Amniotic epithelial cell (primary cell): Measurements from ENCODE around the genes LSS and S100B.

- RRBS = 31% methylated on average over 12 of the region's 35 CpGs
Observed at GRCh38 chr21:46083157-46083836, 14.6 kb upstream of the COL6A2 start.

DNA sequence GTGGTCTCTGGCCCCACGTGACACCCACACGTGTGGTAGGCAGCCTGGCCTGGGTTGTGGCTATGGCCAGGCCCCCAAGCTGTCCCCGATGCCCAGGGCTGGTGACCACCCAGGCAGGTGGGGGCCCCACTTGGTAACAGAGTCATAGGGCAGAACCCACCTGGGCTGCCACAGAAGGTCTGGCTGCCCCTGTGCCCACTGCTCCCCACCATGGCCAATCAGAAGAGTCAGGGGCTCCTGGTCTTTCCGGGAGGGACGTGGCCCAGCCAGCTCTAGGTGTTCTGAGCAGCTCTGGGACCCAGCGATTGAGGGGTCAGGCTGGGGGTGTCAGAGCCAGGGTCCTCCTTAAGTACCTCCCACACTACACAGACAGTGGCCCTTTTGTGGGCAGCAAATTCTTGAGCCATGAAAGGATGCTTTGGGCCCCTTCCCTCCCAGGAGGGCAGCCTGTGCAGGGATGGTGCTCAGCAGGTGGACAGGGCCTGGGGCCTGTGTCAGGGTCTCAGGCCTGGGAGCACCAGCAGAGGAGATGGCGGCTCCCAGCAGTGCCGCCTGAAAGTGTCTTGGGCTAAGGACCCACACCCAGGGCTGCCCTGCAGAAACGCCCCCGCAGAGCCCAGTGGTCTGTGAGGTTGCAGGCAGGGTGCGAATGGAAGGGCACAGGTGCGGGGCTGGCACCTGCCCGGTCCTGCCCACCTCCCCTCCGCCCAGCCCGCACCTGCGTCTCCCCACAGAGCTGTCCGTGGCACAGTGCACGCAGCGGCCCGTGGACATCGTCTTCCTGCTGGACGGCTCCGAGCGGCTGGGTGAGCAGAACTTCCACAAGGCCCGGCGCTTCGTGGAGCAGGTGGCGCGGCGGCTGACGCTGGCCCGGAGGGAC is 23.9 kb downstream of the FTCD start:
- RRBS = 95% methylated on average over 8 of the region's 32 CpGs

GRCh38 chr21:46155809-46156213 is 432 bp upstream of the FTCD start:
- RRBS = no CpG with 5 or more reads among the region's 16 CpGs

- RRBS = no CpG with 5 or more reads among the region's 14 CpGs
Observed at GRCh38 chr21:46188915-46190004, 5.0 kb upstream of the SPATC1L start.

DNA sequence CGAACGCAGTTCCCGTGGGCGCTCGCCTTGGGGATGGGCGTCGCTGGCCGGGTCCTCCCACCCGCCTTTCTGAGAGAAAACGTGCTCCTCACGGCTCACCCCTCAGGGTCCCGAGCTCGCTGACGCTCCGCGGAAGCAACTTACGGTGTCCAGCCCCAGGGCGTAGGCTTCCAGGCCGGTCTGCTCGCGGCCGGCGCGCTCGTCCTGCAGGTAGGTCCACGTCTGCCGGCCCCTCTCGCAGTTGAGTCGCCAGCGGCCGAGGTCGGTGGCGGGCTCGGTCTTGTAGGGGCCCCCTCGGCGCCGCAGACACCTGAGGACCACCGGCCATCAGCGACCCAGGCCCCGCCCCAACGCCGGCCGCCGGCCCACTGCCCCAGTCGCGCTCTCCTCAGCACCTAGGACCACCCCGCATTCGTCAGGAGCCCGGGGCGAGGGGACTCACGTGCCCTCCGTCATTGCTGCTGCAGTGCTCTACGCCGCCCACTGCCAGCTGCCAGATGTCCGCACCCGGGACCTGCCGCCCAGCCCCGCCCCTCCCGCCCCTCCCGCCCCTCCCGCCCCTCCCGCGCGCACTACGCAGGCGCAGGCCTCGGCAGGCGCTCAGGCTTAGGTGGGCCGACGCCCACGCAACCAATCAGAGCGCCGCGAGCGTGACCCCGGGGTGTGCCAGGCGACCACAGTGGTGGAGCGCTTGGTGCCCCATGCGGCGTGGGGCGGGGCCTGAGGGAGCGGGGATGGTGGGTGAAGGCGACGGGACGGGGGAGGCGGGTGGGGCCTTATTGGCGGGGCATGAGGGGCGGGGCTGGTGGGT is at the start of gene LSS:
Gene LSS, minus strand, starts transcription at position 485 of the 811 bp plus-strand sequence.
- RRBS = 1% methylated on average over 23 of the region's 88 CpGs

DNA sequence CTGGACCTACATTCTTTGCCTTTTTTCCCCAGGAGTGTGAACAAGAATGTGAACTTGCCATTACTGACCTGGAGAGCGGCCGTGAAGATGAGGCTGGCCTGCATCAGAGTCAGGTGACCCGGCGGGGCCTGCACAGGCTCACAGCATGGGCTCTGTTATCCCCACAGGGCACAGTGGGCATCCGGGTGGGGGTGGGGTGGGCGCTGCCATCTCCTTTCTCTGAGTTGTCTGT is 22.1 kb downstream of the PCNT start:
- RRBS = 88% methylated on average over 4 of the region's 6 CpGs

DNA sequence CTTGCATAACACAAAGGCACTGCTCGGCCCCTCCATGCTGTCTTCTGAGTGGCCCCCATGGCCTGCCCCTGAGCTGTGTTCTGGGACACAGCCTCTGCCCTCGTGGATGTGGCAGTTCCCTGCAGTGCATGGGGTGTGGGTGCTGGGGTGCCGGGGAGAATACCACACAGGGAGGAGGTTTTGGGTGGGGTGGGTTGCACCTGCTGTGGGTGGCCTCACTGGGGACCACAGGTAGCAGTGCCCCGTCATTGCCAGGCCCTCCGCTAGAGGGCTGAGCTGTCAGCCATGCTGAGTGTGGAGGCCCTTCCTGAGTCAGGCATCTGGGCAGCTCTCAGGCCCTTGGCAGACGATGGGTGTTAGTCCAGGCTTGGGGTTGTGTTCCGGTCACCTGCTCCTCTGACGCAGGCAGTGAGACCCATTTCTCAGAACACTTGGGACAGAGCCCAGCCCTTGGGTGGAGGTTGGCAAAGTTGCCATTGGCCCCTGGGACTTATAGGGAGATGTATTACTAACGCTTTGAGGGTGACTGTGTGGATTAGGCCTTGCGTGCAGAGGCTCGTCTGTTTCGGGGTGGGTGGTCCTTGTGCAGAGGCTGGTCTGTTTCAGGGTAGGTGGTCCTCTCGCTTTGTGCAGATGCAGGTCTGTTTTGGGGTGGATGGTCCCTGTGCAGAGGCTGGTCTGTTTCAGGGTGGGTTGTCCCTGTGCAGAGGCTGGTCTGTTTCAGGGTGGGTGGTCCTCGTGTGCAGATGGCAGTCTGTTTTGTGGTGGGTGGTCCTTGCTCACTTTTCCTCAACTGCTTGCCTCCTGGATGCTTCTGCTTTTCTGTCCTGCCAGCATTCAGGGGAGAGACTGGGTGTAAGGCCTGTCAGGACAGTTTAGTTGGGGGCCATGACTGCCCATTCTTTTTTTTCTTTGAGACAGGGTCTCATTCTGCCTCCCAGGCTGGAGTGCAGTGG is 24.0 kb downstream of the PCNT start:
- RRBS = no CpG with 5 or more reads among the region's 14 CpGs

GRCh38 chr21:46362925-46363453 is 39.0 kb downstream of the PCNT start:
- RRBS = no CpG with 5 or more reads among the region's 17 CpGs

GRCh38 chr21:46551330-46552151 is 53.3 kb downstream of the S100B start:
- RRBS = 96% methylated on average over 5 of the region's 30 CpGs

DNA sequence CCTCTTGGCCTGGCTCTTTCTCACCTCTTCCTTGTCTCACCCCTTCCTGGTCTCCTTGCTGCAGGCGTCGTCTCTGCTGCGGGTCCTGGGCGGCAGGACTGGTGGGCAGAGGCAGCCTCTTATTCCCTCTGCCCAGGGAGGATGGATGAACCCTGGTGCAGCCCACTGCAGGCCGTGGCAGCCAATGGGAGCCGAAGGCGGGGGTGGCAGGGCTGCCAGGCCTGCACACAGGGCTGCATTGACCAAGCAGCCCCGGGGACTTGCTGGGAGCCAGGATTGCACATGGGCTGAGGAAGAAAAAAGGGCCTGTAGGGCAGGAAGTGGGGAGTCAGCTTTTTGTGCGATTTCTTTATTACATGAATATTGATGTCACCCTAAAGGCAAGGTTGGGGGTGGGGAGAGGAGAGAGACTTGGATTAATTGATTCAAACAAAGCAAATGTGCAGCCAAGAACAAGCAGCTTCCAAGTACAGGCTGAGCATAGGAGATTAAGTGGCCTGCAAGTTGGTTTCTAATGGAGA is at the start of gene S100B:
Gene S100B, minus strand, starts transcription at position 94 of the 521 bp plus-strand sequence.
- RRBS = no CpG with 5 or more reads among the region's 9 CpGs

DNA sequence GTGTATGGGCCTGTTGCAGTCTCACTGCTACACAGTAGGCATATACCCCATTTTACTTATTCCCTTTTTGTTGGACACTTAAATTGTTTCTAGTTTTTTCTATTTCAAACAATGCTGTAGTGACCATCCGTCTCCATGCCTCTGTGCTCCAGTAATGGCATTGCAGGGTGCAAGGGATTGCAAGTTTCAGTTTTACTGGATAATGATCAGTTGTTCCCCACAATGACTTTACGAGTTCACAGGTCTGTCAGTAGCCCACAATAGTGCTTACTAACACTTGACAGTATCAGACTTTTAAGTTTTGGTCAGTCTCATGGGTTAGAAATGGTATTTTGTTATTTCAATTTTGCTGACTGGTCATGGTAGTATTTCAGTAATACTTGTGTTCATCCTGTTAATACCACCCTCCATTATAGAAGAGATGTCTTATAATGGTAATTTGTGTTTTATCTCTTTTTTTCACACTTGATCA is 2.9 kb downstream of the PRMT2 start:
- RRBS = no CpG with 5 or more reads among the region's 2 CpGs